AG09309 (cell line): ENCODE measurements around a stretch of chr20.

- RRBS, result no CpG with 5 or more reads among the region's 23 CpGs
Measured at GRCh38 chr20:56809420-56810607, 180.7 kb downstream of the TFAP2C start.

- RRBS, result no CpG with 5 or more reads among the region's 9 CpGs
Measured at GRCh38 chr20:56974921-56975241, 291.6 kb downstream of the BMP7 start.

- RRBS, result no CpG with 5 or more reads among the region's 13 CpGs
Measured at GRCh38 chr20:57074005-57074504, 192.4 kb downstream of the BMP7 start.

DNA sequence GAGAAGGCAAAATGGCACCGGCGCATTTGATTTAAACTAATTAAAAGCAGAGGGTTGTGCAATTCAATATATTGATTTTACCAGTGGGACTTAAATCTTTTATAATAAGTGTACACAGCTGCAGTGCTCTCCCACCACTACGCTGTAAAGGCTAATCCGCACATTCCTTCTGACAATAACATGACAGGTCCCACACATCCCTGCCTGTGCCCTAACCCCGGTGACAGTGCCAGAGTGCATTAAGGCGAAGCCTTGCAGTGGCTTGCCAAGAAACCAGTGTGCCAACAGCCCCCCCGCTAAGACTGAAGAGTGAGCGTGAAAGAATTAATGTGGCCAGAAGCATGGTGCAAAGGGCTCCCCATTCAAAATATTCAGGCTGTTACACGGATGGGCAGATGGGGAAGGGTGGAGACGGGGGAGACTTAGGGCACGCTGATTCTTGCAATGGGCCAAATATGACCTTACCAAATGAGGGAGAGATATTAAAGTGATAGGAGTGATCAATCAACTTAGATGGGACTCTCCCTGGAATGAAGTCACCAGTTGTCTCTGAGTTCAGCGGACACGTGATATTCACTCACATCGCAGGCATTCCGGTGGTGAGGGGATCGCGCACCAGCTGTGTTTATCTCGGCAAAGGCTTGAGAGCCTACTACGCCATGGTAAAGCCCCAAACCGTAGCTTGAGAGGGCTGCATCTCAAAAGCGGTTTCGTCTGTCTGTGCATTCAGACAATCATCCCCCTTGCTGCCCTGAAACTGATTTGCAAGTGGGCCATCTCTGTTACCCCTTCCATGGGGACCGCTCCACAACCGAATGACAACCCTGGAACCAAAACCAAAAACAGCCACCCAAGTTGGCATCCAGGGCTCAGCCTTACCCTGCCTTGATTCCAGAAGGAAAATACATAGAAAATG lies 5.6 kb downstream of the BMP7 start:
- RRBS, result no CpG with 5 or more reads among the region's 24 CpGs

DNA sequence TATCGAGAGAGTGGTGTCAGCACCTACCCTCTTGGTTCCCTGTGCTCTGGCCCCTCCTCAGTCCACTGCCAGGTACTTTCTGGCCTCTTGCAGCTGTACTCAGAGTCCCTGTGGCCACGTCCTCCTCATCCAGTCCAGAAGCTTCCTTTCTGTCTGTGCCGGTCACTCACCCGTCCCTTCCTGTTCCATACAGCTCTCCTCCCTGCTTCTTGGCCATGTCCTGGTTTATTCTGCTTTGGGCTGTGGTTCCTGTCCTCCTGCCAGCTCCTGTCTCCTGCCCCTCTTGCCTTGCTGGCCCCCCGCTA lies 15.6 kb upstream of the RBM38 start:
- RRBS, result no CpG with 5 or more reads among the region's 5 CpGs

- RRBS, result no CpG with 5 or more reads among the region's 13 CpGs
Measured at GRCh38 chr20:57384301-57384843, 6.8 kb upstream of the RBM38 start.

DNA sequence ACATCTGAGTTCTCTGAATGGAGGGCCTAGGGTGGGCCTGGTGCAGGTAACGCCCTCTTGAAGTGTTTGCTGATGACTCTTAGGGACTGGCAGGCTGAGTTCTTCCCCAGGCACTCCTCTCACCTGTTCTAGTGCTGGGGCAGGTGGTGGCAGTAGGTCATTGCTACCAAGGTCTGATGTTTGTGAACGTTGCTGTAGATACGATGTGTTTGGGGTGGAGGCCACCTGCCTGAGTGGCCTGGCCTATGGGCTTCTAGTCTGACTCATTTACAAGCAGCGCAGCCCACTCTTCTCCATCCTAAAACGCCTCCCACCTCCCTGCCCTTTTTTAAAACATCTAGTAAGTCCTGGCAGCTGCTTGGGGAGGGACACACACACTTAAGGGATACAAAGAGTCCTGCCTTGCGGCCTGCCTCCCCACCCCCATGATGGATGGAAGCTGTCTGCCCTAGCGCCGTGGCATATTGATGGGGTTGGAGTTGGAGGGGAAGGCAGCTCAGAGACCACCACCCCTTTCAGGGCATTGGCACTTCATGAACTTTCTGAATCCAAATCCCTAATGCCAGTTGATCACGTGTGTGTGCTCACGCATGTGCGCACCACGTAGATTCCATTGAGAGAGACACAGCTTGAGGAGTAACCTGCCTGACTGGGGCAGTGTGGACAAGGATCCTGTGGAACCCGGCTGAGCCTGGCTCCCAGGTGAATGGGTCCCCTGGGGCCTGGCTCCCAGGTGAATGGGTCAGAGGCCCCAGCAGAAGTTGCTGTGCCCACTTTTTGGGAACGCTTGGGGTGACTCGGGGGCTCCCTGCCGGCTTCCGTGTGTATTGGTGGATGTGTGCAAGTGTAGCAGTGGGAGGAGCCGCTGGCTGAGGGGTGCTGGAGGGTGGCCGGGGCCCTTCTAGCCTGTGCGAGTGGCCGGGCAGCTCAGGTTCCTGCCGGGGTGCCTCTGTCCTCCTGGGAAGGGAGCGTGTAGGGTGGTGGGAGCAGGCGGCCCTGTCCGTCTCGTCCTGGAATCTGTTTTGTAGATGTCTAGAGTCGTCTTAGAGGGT lies 2.8 kb downstream of the RBM38 start:
- RRBS, result no CpG with 5 or more reads among the region's 27 CpGs

DNA sequence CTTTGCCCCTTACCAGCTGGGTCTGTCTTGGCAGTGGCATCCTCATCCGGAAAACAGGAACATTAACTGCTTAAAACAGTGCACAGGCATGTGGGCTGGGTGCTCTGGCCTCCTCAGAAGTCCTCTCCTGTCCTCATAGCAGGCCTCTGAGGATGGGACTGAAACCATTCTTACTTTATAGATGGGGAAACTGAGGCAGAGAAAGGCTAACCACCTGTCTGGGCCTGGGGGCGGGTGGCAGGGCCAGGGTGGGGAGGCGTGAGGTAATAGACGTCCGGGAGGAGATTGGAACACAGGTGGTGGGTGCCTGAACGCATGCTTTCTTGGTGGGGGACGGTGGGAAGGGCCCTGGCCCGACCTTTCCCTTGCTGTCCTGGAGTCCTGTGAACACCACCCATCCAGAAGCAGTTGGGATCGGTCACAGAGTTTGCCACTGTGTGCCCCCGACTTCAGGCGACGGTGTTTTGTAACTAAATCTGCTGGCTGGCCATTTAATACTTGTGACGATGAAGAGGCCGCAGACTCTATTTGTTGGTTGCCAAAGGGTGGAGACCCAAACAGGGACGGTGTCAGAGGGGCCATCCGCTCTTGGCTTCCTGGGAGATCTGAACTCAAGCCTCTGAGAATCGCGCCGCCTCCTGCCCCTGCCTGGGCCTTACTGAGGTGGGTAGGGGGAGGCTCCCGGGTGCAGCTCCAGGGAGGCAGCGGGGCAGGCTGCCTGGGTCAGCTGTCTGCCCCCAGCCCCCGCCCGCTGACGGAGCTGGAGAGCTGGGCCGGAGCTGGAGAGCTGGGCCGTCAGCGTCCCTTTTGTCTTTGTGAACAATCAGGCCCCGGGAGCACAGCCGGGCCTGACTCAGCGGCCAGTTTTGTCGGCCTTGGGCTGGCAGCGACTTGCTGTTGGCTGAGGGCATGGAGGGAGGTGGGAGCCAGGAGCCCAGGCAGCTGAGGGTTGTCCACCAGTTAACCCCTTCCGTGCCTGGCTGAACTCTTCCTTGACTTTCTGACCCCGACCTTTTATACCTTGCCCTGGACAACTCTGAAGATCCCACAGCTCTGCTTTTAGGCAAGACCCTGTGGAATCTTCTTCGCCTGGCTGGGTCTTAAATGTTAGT lies 4.2 kb downstream of the RBM38 start:
- RRBS, result 9% methylated on average over 9 of the region's 35 CpGs

DNA sequence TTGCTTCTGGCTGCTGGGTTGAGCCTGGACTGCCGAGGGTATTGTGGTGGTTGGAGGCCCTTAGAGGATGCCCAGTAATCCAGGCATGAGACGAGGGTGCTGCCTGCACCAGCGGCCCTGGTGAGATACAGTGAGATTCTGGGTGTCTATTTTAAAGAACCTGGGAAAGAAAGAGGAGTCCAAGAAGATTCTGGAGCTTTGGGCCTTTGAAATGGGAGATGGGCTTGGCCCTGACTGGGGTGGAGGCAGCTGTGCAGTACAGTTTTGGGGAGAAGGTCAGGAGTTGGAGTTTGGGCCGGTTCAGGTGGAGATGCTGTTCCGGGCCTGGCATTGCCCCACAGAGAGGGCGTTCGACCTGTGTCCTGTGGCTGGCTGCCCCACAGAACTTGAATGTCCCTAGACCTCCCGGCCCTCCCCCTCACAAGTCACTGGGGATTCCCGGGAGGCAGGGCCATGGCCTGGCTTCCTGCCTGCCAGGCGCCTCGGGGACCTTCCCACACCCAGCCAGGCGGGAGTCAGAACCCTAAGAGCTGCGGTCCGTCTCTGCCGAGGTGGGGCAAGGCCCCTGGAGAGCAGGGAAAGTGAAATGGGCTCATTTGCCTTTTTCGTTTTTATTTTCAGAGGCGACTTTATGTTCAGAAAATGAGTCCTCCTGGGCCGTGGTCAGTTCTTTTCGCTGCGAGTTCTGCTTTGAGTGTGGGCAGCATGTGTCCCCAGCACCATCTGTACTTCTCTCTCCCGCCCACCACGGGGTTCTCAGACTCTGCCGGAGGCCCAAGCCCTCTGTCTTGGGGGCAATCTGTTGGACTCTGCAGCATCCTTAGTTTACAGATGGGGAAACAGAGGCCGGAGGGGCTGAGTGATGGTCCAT lies 8.3 kb downstream of the RBM38 start:
- RRBS, result 67% methylated on average over 6 of the region's 24 CpGs

DNA sequence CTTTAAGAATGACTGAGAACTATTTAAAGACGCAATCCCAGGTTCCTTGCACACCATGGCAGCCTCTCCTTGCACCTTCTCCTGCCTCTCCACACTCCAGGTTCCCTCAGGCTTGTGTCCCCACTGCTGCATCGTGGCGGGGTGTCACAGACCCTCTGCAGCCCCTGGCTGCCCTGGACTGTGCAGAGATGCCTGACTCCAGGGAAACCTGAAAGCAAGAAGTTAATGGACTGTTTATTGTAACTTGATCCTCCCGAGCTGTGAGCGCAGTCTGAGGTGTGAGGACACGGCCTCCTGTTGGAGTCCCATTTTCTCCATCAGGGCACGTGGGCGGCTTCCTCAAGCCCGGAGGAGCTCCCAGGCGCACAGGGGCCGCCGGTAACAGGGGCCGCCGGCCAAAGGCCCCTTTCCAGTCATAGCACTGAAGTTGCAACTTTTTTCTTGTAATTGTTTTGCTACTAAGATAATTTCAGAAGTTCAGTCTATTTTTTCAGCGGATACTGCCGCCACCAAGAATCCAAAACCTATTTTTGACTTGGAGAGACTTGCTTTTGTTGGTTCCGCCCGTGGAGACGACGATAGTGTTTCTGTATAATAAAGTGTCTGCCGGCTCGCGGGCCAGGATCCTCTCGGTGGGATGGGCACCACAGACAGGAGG lies 17.0 kb downstream of the RBM38 start:
- RRBS, result 90% methylated on average over 4 of the region's 24 CpGs

GRCh38 chr20:57567921-57569273 lies 7.5 kb downstream of the PCK1 start:
- RRBS, result 24% methylated on average over 2 of the region's 26 CpGs

GRCh38 chr20:57617830-57618669 lies 2.2 kb downstream of the ZBP1 start:
- RRBS, result 81% methylated on average over 4 of the region's 14 CpGs

GRCh38 chr20:57701039-57701669 lies 8.7 kb downstream of the PMEPA1 start:
- RRBS, result no CpG with 5 or more reads among the region's 9 CpGs

- RRBS, result no CpG with 5 or more reads among the region's 19 CpGs
Measured at GRCh38 chr20:57707608-57708394, 2.0 kb downstream of the PMEPA1 start.

- RRBS, result no CpG with 5 or more reads among the region's 13 CpGs
Measured at GRCh38 chr20:57710871-57711625, 1.2 kb upstream of the PMEPA1 start.

GRCh38 chr20:57999254-58000109 lies 151.2 kb upstream of the C20orf85 start:
- RRBS, result no CpG with 5 or more reads among the region's 23 CpGs

GRCh38 chr20:58129830-58130022 lies 21.0 kb upstream of the C20orf85 start:
- RRBS, result no CpG with 5 or more reads among the region's 7 CpGs

DNA sequence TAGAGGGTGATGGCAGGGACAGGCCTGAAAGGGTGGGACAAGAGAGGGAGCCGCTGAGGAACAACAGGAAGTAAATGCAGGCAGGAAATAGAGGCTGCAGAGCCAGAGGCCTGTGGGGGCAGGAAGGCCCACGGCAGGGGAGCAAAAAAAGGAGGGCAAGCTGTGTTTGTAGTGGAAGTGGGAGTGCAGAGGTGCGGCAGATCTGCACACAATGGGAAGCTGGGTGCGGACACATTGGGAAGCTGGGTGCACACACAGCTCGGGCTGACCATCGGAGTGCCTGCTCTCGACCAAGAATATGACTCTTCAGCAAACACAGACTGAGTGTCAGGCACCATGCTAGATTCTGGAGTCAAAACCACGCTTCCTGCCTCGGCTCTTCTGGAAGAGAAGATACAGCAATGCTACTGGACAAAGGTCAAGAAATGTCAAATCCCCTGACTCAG lies 40.5 kb upstream of the RAB22A start:
- RRBS, result no CpG with 5 or more reads among the region's 9 CpGs

DNA sequence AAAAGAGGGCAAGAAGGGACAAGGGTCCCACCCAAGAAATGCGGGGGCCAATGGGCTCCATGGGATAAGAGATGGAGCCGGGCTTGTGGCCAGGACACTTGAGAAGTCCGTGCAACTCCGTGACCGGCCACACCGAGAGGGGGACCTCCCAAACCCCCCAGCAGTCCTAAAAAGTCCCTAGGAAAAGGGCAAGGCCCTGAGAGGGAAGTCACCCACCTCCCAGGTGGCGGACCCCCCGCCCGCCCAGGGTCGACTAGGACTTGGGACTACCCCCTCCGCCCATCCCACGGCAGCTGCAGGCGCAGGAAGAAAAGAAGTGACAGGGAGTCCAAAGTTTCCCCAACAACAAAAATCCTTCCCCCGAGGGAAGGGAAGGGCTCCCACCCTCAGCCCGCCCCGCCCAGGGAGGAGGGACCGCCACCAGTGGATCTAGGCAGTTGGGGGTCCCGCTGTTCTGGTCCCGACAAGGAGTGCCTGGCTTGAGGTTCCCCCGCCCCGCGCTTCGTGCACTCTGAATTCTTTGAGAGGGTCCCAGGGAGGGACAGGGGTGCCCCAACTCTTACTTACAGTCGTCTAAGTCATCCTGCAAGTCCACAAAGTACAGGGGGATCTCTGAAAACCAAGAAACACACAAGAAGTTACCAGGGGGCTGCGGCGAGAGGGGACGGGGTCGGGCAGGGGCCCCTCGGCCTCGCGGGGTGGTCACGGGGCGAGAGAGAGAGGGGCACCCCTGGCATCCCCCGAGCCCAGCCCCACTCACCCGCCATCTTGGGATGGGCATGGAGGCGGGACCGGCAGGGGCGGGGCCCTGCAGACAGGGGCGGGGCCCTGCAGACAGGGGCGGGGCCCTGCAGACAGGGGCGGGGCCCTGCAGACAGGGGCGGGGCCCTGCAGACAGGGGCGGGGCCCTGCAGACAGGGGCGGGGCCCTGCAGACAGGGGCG lies 585 bp upstream of the RAB22A start:
- RRBS, result no CpG with 5 or more reads among the region's 45 CpGs

GRCh38 chr20:58313387-58313836 lies 3.9 kb downstream of the RAB22A start:
- RRBS, result no CpG with 5 or more reads among the region's 4 CpGs